ENCODE data around the genes HDAC4, ANKMY1 and MTERF4.

- RRBS, result 1% methylated on average over 48 of the region's 62 CpGs
Observed at GRCh38 chr2:239400349-239400705, 493 bp downstream of the HDAC4 start.

DNA sequence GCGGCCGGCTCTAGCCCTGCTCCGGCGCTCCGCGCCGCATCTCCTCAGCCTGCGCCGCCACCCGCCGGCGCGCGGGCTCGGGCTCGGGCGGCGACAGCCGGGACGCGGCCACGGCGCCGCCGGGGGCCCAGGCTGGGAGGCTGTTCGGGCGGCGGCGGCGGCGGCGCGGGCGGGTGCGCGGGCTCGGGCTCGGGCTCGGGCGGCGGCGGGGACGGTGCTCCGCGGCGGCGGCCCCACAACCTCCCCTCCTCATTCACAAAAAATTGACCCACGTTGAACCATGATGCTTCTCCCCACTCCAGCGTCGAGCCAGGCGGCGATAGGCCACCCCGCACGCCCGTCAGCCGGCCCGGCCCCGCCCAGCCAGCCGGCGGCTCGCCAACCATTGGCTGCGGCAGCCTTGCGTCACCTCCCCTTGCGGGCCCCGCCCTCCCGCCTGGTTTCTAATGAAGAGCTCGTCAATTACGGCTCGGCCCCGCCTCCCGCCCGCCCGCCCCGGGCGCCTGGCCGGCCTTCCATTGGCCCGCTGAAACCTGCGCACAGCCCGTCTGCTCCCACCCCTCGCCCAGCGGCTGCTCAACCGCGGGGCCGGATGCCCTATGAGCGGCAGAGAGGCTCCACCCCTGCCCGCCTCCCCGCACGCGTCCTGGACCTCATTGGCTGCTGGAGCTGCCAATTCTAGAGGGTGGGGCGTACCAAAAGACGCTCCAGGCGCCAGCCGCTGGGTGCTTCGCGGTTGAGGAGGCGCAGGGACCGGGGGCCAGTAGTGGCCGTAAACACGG is at the start of gene HDAC4:
TSS of gene HDAC4 (minus strand) at position 315 of the 782 bp plus-strand sequence.
- RRBS, result 2% methylated on average over 17 of the region's 99 CpGs

GRCh38 chr2:239457697-239458249 is 57.0 kb upstream of the HDAC4 start:
- RRBS, result no CpG with 5 or more reads among the region's 12 CpGs

GRCh38 chr2:239691245-239691737 is 290.5 kb upstream of the HDAC4 start:
- RRBS, result no CpG with 5 or more reads among the region's 14 CpGs

DNA sequence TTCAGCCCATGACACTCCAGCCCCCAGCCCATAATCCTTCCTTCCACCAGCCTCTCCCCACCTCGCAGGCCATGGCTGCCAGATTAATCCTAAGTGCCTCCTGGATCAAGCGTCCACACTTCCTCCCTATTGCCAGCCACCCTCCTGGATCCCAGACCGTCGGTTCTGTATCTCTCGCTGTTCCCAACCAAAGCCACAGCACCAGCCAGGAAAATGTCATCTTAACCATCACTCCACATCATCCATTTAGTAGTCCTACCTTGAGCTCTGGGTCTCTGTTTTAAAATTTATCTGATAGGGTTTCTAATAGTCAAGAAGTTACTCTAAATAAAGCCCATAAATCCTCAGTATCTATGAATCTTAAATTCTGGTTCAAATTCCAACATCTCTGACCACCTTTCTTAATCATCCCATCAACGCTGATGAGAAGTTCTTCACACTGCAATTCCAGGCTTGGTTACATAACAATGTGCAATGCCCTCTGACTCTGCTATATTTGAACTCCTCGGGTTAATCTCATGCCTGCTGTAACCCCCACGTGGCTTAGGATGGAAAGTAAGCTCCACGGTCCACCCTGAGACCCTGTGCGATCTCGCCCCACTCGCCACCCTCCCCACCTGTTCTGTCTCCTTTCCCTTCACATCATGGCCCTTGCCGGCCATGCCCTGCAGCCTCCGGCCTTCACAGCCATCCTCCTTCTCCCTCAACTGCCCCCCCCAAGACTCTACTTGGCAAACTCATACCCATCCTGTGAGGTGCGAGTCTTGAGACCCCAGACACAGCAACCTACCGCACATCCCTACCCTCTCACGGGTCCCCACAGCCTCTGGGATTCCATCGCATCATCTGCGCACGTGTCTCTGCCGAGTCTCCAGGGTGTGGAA is 49.2 kb downstream of the NDUFA10 start:
- RRBS, result no CpG with 5 or more reads among the region's 21 CpGs

DNA sequence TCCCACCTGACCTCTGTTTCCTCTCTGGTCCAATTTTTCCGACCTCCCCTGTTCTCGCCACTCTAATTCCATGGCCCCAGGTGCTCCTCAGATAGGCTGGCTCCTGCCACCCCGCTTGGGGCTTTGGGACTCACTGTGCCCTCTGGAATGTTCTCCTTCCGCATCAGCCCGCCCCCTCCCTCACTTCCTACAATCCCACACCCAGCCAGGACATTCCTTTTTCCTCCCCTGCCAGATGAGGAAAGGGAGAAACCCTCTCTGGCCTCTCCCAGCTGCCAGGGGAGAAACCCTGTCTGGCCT is 3.1 kb upstream of the OR6B2 start:
- RRBS, result no CpG with 5 or more reads among the region's 5 CpGs

- RRBS, result no CpG with 5 or more reads among the region's 3 CpGs
Observed at GRCh38 chr2:240236929-240237206, 96.4 kb upstream of the OTOS start.

GRCh38 chr2:240249569-240250580 is 109.4 kb upstream of the OTOS start:
- RRBS, result no CpG with 5 or more reads among the region's 22 CpGs

- RRBS, result under 1% methylated on average over 18 of the region's 60 CpGs
Observed at GRCh38 chr2:240436138-240436593, 703 bp downstream of the GPC1 start.

DNA sequence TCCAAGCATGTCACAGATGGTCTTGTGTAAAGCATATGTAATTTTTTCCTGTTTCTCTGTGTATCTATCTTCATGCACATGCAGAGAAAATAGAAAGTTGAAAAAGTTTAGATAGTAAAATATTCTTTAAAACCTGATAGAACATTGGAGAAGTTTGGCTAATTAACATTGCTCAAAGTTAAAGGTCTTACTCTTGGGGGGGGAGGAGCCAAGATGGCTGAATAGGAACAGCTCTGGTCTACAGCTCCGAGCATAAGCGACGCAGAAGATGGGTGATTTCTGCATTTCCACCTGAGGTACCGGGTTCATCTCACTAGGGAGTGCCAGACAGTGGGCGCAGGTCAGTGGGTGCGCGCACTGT is 13.5 kb downstream of the ANKMY1 start:
- RRBS, result no CpG with 5 or more reads among the region's 7 CpGs

DNA sequence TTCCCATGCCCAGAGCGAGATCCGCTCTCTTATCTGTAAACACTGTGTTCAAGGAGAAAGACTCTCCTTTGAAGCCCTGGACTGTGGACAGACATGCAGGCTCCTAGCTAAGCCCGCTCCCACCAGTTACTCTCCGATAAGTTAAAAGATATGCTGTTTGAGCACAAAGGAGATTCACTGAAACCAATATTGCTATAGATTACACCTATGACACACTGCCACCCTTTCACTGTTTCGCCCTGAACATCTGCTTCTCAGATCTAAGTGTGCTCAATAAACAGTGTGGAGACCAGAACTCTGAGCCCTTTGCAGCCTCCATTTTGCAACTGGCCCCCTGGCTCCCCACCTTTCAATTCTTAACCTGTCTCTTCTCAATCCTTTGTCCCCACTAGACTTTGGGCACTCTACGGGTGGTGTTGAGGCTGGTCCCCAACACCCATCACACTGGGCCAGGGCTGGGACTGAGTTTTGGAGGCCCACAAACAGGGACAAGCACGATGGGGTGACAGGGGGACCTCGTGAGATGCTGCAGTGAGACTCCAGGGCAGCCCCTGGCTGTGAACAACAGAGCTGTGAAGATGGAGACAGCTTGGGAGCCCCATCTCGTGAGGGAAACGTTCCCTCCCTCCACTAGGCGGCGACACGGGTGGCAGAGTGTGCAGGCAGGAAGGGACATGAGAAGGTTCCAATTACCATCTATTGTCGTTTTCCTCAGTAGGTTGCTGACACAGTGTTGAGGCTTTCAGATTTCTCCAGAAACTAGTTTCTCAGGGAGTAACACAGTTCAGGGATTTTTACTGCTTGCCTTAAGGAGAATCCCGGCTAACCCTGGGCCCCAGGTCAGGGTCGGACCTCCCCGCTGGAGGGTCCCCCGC is 1.2 kb downstream of the ANKMY1 start:
- RRBS, result 26% methylated on average over 2 of the region's 18 CpGs

DNA sequence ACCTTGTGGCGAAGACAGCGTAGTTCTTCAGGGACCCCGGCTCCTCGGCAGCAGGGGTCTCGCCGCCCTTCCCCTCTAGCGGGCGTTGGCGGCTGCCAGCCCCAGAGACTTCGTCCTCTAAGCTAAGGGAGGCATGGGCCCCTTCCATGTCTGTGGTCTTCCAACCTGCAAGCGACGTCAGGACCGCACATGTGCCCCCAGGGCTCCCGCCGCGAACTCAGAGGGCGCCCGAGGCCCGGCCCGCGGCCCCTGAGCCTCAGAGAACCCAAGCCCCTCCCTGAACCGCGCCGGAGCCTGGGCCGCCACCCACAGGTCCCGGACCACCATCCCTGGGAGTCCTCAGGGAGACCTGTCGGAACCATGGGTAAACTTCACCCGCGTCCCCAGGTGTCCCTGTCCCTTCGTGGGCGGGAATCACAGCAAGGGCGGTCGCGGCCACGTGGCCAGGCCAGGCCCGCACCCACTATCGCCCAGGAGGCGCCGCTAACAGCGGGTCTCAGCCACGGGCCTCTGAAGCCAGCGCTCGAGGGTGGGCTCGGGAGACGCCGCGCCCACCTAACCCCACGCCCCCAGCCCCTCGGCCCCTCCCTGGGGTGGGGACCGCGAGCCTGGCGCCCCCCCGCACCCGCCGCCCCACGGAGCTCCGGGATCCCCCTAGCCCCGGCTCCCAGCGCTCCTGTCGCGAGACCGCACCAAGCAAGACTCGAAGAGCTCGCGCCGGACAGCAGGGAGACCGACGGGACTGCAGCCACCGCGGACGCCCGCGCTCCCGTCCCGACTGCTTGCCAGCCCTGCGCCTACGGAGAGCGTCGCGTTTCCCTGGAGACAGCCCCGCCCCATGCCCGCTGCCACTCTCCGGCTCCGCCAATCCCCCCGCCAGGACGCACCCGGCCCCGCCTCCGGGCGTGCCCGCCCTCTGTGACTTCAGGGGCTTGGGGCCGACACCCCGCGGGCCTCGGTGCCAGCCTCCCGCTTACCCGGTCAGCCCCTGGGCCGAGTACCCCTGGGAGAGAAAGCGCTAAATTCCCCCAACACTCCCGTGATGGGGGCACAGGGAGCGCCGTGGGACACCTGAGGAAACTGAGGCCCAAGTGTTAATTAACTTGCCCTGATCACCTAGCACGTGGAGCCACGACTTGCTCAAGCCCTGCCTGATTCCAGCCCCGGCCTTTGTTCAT is at the start of gene ANKMY1:
TSS of gene ANKMY1 (minus strand) at position 801 of the 1,178 bp plus-strand sequence.
- RRBS, result 5% methylated on average over 26 of the region's 105 CpGs

- RRBS, result no CpG with 5 or more reads among the region's 15 CpGs
Observed at GRCh38 chr2:240578787-240579487, 7.6 kb upstream of the CAPN10 start.

GRCh38 chr2:240775703-240776509 is 44.1 kb downstream of the KIF1A start:
- RRBS, result no CpG with 5 or more reads among the region's 17 CpGs

GRCh38 chr2:240876230-240877506 is 8.0 kb downstream of the AGXT start:
- RRBS, result 100% methylated on average over 2 of the region's 22 CpGs

DNA sequence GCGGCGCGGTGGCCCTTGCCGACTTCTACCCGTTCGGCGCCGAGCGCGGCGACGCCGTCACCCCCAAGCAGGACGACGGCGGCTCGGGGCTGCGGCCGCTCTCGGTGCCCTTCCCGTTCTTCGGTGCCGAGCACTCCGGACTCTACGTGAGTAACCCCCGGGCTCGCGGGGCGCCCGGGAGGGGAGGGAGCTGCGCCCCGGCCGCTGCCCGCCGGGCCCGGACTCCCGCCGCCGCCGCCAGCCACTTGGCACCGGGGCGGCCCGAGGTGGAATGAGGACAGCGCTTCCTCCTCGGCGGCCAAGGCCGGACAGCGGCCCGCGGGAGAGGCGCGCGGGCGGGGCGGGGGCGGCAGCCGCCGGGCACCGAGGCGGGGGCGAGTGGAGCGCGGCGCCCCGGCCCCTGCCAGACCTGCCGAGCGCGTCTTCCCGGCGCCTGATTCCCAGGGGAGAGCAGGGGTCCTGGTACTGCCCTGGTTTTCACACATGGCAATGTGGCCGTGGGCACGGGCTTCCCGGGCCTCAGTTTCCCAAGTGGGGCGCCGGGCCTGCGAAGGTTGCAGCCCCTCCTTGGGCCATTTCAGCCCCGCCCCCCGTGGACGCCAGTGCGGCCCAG is 593 bp downstream of the SNED1 start:
- RRBS, result 2% methylated on average over 30 of the region's 80 CpGs

DNA sequence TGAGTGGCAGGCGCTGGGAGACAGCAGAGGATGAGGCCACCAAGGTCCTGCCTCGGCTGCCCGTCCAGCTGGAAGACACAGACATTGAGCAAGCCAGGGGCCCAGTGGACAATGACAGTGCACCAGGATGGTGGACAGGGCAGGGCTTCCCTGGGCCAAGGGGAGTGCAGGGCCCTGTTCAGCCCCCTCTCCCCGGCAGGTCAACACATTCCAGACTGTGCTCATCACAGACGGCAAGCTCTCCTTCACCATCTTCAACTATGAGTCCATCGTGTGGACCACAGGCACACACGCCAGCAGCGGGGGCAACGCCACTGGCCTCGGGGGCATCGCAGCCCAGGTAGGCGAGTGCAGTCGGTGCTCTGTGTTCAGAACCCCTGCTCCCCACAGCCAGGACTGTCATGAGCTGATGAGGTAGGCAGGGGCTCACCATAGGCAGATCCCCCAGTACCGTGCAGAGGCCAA is 35.1 kb downstream of the SNED1 start:
- RRBS, result no CpG with 5 or more reads among the region's 14 CpGs

GRCh38 chr2:241048397-241049292 is 50.2 kb downstream of the SNED1 start:
- RRBS, result no CpG with 5 or more reads among the region's 32 CpGs

GRCh38 chr2:241095903-241096723 is 6.0 kb downstream of the MTERF4 start:
- RRBS, result no CpG with 5 or more reads among the region's 14 CpGs

DNA sequence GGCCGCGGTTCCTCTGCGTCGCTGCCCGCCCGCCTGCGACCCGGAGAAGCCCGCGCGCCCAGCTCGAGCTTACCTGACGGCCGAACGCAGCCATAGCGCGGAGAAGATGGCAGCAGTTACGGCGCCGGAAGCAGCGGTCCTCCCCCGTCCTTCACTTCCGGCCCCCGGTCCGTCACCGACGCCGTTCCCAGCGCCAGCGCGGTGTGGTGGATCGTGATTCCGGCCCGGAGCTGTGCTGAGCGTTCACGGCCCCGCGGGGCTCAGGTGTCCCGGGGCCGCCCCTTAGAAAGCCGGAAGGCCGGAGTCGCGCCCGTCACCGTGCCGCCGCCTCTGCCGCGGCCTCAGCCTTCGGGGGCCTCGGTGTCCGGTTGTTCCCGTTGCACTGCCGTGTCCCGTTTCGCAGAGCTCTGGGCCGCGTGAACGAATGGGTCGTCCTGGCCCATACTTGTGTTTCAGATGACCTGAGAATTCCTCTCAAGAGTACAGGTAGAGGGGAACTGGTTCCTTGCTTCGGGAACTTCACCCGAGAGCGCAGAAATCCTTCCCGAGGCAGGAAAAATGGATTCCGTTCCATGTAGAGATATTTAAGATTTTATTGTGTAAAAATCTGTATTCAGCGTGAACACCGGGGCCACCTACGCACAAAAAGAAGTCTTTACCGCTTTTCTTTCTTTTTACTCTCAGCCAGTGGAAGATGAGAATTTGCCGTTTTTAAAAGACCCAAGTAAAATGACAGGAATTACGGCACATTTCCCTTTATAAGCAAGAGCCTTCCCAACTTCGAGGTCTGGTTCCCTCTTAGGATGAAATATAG is at the start of gene MTERF4:
TSS of gene MTERF4 (minus strand) at position 108 of the 814 bp plus-strand sequence.
- RRBS, result 2% methylated on average over 43 of the region's 73 CpGs